Mucosa of descending colon (tissue), 1 donor: ENCODE measurements around a stretch of chr4.

DNA sequence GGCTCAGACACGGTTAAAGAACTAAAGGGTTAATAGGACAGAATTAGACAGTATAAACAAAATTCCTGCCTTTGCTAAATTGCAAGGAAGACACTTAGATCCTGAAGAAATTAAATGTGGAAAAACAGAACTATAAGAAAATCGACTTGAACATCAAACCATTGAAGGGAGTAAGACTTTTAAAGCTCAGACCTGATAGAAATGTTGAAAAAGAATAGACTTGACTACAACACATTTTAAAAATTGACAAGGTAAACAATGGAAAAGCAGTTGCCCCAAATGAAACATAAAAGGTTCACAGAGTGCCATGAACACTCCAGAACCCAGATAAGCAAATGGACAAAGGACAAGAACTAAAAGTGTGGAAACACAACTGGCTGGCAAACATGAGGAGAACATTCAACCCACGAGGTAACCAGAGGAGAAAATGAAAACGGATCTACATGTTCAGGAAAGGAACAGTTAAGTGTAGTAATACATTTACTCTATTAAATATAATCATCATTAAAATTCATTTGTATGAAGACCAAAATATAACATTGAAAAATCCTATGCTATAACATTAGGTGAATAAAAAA is 26.5 kb downstream of the SCARB2 start:
- PRO-cap = no peak

- PRO-cap = no peak
These were observed 5.6 kb upstream of the SCARB2 start for GRCh38 chr4:76218989-76219846.

DNA sequence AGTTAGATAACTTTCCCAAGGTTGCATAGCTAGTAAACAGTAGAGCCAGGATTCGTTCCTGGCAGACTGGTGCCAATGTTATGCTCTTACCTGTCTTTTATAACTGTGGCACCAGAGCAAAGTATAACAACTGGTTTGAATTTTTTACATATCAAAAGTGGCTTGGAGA is 15.7 kb upstream of the FAM47E start:
- PRO-cap = unidirectional peak, minus-strand start at position 71 of the sequence

DNA sequence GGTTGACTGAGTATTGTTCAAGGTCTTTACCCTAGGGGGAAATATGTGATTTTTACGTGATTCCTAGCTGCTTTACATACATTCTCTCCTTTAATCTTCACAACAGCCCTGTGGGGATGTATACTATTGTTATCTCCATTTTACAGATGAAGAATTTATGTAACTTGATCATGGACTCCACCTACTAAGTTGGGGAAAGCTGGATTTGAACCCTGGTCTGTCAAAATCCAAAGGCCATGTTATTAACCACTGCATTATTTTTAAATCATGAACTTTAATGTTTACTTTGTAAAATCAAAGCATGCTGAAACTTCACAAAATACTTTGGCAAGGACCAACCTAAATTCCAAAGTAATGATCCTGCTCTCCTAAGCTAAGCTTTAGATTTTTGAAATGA is 26.1 kb downstream of the FAM47E start:
- PRO-cap = no peak

DNA sequence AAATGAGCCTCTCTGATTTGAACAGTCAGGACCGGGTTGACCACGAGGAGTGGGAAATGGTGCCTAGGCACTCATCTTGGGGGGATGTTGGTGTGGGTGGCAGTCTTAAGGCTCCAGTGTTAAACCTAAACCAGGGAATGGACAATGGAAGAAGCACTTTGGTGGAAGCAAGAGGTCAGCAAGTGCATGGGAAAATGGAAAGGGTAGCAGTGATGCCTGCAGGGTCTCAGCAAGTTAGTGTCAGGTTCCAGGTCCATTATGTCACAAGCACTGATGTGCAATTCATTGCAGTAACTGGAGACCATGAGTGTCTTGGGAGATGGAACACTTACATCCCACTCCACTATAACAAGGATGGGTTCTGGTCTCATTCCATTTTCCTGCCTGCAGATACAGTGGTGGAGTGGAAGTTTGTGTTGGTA is 3.0 kb downstream of the STBD1 start:
- PRO-cap = no peak

GRCh38 chr4:76569326-76569620 is 134.2 kb downstream of the SHROOM3 start:
- PRO-cap = no peak

GRCh38 chr4:76571468-76571846 is 136.4 kb downstream of the SHROOM3 start:
- PRO-cap = no peak

DNA sequence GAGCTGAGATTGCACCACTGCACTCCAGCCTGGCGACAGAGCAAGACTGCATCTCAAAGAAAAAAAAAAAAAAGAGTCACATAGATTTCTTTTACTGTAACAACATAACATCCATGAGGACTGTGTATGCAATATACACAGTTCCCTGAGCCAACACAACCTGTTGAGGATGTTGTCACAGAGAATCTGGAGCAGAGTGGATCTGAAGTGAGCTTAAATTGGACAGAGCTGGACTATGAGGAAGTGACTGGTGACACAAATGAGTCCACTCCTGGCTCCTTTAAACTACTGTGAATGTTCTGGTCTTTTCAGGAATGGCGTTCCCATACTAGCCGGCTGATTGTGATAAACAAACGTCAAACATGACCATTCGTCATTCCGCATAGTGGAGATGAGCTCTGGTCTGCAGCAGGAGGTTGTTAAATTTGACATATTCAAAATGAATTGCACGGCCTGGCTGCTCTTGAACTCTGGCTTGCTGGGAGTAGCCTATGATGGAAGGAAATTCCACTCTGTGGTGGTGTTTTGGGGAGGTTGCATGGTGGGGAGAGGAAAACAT is 149.3 kb downstream of the SHROOM3 start:
- PRO-cap = bidirectional peak, plus-strand start at position 288 of the sequence, minus-strand start at position 188 of the sequence

DNA sequence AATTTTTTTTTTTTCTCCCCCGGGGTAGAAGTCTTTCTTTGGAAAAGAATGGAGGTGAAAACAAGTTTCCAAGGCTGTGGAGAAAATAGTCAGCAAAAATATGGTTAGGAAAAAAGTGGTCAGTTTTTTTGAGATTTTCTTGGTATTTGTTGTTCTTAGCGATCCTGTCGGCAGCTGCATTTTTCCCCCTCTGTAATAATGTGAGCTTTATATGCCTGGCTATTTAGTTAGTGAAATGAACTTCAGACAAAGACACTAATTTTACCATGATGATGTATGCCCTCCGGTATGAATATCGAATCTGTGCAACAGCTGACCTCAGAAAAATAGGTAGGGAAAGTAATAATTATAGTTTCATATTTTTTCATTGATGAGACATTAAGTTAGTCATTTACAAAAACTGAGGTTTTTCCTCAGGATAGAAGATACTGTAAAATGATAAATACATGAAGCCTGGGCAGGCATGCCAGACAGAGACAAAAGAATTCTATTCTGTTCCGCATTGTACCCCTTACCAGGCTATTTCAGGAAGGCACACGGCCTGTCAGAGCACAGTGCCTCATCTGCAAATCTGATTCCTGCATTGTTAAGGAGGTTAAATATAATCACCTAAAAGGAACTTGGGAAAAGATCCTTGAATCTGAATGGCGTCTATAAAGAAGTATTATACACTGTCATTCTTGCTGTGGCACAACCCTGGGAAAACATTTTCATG is 155.8 kb downstream of the SHROOM3 start:
- PRO-cap = unidirectional peak, minus-strand start at position 197 of the sequence; unidirectional peak, minus-strand start at position 573 of the sequence

- PRO-cap = no peak
These were observed 188.4 kb downstream of the SOWAHB start for GRCh38 chr4:76709406-76710079.

DNA sequence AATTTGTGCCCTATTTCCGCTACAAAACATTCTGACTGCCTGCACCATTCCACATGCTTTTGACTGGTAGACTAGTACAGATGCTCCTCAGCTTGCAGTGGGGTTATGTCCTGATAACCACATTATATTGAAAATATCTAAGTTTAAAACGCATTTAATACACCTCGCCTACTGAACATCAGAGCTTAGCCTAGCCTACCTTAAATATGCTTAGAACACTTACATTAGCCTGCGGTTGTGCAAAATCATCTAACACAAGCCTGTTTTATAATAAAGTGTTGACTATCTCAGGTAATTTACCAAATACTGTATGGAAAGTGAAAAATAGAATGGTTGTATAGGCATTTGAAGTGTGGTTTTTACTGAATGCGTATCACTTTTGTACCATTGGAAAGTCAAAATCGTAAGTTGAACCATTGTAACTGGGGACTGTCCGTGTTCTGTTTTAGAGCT is 11.9 kb downstream of the SEPTIN11 start:
- PRO-cap = no peak

- PRO-cap = no peak
These were observed 34.5 kb downstream of the SEPTIN11 start for GRCh38 chr4:76983964-76984534.

DNA sequence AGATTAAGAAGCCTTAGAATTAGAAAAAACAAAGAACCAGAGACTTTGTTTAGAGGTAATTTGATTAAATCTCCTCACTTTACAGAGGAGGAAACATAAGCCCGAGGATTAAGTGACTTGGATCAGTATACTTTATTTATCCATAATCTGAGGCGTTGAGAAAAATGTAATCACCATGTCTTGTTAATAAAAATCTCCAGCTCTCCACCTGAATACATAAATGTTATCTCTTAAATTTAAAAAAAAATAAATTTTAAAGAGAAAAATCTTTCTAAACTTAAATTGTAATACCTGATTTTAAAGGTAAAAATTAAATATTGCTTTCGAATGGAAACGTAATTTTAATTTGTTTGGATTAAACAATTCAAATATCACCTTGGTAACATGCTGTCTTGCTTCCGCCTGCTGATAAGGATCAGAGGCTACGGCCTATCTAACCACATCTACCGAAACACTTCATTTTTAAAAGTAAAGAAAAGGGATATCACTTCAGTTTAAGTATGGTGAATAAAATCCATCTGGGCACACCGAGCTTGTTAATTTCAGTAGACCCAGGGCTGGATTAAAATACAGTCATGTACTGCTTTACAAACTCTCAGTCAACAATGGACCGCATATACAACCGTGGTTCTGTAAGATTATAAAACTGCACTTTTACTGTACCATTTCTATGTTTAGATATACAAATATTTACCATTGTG is 39.6 kb downstream of the SEPTIN11 start:
- PRO-cap = no peak

DNA sequence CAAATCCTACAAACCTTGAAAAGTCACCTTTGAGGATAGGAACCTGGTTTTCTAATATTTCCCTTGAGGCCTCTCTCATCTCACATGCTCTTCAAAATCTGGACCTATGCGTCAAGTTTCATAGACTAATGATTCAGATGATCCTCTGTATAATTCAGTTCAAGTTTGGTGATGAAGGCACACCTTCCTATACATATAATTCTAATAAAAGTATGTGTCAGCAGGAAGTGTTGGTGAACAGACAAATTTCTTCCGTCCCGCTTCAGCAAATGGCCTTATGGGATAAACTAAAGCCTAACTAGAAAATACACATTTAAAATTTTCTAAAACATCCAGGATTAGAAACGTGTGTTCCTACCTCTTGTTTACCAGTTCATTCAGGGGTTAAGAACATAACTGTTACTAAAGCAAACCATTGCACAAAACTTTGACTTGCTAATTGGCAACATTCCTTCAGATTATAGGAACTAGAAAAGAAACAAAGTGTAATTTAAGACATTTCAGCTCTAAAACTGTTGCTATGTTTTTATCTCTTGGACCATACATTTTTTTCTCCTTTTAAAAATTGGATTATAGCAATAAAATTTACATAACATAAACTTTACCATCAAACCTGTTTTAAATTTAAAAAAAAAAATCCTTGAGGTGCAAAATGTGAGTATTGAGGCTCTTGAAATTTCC is 39.5 kb upstream of the CXCL13 start:
- PRO-cap = no peak

DNA sequence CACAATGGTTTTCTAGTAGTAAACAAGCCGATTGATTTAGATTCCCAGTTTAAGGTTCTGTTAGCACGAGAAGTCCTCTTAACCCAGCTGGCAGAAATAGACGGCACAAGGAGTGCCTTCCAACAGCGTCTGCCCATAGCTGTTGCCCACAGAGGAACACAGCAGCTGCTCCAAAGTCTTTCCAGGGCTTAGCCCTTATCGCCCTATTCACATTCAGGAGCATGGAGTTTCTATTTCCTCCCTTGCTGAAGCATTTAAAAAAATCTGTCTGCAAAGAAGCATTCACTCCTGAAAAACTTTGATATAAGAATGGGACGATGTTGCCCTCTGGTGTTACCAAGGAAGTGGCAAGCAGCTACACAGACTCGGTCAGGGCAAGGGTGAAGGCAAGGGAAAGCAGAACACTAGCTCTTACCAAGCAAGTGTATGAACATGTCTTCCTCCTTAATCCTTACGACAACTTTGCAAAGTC is 92.6 kb downstream of the CXCL13 start:
- PRO-cap = no peak

DNA sequence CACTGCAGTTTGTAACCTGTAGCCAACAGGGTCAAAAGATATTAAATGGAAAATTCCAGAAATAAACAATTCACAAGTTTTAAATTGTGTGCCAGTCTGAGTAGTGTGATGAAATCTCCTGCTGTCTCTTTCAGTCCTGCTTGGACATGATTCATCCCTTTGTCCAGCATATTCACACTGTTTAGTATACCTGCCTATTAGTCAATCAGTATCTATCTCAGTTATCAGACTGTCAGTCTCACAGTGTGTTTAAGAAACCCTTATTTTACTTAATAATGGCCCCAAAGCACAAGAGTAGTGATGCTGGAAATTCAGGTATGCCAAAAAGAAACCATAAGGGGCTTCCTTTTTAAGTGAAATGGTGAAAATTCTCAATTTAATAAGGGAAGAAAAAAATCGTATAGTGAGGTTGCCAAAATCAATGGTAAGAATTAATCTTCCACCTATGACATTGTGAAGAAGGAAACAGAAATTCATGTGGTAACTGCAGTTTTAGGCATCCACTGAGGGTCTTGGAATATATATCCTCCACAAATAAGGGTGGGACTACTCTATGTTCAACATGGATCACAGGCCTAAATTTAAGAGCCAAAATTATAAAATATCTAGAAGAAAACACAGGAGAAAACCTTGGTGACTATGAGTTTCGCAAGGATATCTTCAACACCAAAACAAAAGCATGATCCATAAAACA is 21.7 kb downstream of the CNOT6L start:
- PRO-cap = no peak

DNA sequence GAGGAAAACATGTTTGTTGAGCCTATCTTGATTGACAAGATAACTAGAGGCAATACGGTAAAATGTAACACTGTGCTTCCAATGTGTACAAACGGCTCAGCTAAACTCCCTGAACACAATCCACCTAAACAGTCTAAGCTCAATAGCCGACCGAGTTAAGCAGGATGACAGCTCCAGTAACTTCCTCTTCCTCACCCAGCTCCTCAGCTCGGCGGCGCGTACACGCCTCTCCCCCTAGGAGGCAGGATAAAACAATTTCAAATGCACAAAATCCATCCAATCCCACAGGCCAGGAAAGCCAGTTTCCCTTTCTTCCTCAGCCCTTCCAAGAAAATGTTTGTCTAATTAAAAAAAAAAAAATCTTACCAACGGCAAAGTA is 1.1 kb downstream of the CNOT6L start:
- PRO-cap = bidirectional peak, plus-strand start outside the sequence, minus-strand start at position 166 of the sequence

DNA sequence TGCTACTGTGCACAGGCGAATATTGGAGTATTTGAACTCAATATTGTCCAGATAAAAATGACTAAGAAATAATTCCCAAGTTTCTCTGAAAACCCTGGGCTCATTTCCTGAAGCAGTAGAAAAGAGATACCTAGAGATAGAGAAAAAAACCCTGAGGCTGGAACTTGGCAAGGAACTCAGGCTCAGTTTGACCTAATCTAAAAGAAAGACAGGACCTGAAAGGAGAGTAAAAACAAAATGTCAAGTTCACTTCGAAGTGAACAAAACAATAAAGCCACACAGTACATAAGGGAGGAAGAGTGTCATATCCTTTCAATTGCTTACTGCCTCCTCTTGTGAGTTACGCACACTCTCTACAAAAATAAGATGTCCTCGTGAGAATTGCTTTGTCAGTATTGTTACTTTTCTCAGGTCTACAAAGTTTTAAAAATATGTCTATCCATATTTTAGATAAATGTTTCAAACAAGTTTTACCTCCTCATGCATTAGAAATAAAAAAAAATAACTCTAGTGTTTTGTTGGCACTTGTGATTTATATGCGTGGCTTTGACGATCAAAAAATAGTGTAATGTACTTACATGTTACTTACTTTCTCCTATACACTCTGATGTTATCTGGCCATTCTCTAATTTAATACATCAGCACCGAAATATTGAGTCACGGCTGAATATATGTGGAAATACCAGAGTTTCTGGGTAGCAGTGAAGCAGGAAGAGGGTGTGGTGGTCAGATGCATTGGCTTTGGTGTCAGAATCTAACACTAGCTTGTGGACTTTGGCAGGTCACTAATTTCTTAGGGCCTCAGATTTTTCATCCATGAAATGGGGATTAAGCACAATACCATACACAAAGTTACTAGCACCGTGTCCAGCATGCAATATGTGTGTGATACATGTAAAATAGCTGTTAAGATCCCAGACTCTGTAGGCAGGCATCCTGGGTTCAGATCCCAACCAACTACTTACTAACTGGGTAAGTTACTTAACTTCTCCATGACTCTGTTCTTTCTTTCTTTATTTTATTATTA is 8.1 kb upstream of the MRPL1 start:
- PRO-cap = no peak

- PRO-cap = no peak
These were observed 37.9 kb downstream of the MRPL1 start for GRCh38 chr4:77900539-77900935.

- PRO-cap = no peak
These were observed 76.9 kb downstream of the ANXA3 start for GRCh38 chr4:78628219-78629117.